Thoracic aorta (tissue), 1 donor: Measurements from ENCODE around the genes ISOC2, NAT14, SBK2, ZNF865, ZNF784 and CCDC106.

DNA sequence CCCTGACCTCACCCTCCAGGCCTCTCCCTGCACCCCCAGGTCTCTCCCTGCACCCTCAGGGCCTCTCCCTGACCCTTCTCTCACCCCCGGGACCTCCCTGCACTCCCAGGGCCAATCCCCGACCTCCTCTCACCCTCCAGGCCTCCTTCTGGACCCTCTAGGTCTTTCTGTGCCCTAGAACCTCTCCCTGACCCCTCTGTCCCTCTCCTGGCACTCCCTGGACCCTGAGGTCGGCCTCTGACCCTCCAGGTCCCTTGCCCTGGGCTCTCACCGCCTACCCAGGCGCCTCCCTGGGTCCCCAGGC lies 541 bp downstream of the KMT5C start:
- RAMPAGE, long total RNA: no peak

DNA sequence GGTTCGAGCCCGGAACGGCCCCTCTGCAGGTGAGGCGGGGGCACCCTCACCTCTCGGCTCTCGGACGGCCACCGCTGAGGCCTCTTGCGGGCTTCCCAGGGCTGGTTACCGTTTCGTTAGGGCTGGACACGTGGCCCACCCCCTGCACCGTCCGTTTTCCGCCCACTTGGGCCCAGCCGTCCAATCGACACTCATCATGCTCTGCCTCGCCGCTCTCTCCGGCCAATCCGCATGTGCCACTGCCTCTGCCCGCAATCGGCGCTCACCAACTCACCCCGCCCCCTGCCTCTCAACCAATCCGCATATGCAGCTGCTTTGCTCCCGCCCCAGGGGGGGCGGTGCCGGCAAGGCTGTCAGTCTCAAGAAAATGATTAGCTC lies at the start of gene ISOC2:
TSS of gene ISOC2 (minus strand) at position 118 of the 378 bp plus-strand sequence.
- RAMPAGE, long total RNA: start-site peak on the minus strand centred at position 102 of the sequence, 48 bp wide, 355 reads

DNA sequence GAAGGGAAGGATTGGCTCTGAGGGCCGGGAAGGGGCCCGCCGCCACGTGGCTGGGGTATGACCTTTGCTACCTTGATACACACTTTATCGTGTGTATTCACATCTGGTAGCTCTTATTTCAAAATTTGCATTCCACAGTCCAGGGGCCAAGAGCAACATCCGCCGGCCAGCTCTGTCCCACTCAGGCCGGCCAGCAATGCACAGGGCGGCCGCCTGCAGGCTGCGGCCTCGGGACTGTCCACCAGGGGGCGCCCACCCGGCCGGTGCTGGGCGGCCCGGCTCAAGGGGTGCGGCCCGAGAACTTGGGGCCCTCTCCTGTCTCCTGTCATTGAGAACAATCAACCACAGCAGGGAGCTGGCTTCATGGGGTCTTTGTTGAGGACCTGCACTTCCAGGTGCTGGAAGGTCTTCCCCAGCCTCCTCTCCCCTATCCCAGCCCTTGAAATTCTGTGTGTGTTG lies 3.2 kb upstream of the C19orf85 start:
- RAMPAGE, long total RNA: no peak

DNA sequence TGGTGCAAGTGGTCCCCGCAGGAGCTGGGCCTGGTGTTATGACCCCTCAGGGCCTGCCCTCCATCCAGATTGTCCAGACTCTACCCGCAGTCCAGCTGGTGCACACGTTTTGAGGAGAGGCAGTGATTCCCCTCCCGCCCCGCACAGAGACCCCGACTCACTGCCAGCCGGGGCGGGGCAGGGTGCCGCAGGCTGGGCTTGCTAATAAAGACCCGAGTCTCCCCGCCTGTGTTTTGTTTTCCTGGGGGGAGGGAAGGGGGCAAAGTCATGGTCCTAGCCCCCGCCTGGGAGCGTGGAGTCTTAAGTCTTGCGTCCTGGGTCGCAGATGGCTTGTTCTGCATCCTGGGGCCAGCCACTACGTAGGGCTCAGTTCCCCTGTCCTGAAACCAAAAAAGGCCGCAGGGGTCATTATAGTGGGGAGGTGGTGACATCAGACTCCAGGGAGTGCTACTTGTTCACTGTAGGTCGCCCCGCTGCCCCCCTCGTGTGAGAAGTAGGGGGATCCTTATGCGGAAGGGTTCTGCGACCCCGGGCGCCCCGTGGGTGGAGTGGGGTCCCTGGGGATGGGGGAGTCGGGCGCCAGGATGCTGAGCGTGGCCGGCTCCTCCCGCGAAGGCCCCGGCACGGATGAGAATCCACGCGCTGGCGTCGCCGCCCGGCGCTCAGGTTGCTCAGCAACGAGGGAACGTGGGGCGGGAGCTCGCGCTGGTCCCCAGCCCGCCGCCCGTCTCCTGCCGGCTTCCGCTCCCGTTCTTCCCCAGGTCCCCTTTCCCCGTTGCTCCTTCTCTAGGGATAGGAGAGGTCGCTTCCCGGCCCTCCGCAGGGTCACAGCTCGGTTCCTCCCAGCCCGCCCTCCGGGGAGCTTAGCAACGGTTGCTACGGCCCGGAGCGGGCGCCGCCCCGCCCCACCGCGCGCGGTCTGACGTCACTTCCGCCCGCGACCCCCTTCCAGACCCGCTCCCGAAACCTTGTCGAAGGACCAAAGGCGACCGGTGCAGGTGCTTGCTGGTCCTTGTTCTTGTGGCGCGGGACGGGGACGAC lies at the start of gene NAT14:
TSS of gene NAT14 (plus strand) at position 928 of the 1,041 bp plus-strand sequence.
- RAMPAGE, long total RNA: no peak

GRCh38 chr19:55493957-55494355 lies 5.7 kb downstream of the SSC5D start:
- RAMPAGE, long total RNA: no peak

DNA sequence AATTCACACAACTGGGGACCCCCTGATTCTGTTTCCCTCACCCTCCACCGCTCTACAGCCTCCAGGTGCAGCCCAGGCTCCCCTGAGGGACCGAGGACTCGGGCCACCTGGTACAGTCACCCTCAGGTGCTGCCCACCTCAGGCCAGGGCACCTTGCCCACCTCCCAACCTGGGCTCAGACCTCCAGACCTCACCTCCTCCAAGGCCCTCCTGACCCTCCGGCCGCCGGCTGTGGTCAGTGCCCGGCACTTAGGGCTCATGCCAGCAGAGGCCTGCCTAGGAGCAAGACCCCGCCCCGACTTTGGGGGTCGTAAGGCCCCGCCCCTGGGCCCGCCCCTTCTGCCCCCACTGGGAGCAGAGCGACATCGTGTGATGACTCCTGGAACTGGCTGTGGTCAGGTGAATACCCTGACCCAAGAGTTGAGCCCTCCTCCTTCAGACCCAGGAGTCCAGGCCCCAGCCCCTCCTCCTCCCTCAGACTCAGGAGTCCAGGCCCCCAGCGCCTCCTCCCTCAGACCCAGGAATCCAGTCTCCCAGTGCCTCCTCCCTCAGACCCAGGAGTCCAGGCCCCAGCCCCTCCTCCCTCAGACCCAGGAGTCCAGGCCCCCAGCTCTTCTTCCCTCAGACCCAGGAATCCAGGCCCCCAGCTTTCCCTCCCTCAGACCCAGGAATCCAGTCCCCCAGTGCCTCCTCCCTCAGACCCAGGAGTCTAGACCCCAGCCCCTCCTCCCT lies at the start of gene SBK2:
TSS of gene SBK2 (minus strand) at position 274 of the 732 bp plus-strand sequence.
- RAMPAGE, long total RNA: no peak

- RAMPAGE, long total RNA: no peak
These were observed 5.2 kb upstream of the ZNF579 start for GRCh38 chr19:55585591-55586411.

GRCh38 chr19:55597596-55598071 lies 1.7 kb downstream of the FIZ1 start:
- RAMPAGE, long total RNA: no peak

GRCh38 chr19:55604975-55605860 lies at the start of gene ZNF865:
Gene ZNF865, plus strand, starts transcription at chr19:55605647.
- RAMPAGE, long total RNA: no peak

DNA sequence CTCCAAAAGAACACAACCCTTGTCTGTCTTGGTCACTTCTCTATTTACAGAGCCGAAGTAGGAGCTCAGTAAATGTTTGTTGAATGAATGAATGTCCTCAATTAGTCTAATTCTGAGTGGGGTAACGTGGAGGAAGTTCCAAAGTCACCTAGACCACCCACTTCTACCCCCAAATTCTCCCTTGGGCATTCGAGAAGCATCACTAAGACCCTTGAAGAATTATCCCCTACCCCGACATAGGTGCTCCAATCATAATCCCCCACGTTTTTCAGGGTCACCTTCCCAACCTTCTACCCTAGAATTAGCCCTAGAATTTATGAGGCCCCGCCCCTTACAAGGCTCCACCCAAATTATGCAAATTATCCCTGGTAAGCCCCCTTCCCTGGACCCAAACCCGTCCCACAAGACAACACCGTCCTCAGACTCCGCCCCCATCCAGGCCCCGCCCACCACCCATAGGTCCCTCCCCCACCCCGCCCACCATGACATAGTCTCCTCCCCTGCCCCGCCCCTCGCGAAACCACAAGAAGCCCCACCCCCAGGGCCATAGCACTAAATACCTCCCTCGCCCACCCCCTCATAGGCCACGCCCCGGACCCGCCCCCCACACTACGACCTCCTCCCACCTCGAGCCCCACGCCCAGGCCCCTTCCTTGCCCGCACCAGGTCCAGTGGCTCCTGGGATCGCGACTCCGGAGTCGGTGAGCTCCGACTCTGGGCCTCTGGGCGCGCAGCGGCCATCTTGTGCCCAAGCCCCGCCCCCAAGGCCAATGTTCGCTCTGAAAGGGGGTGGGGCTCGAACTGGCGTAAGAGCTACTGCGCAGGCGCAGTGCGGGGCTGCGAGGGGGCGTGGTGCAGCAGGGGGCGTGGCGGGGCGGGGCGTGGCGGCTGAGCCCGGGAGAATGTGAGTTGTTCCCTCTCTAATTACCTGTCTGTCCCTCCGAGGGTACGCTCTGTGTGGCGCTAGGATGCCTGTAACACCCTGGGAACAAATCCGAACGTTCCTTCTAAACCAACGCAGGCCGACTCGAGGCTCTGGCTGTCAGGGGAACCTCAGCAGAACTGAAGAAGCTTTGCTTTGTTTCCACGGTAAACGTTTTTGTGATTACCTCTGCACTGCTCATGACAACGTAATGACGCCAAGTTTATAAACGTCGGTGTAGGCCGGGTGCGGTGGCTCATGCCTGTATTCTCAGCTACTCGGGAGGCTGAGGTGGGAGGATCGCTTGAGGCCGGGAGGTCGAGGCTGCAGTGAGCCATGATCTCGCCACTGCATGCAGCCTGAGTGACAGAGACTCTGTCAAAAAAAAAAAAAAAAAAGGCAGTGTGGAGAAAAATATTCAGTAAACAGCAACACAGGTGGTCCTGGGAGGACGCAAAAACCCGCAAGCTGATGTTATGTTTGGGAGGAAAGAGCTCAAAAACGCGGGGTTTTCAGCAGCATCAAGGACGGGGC lies at the start of gene ZNF784:
TSS of gene ZNF784 (minus strand) at position 746 of the 1,456 bp plus-strand sequence.
- RAMPAGE, long total RNA: start-site peak on the minus strand centred at position 743 of the sequence, 78 bp wide, 24 reads

GRCh38 chr19:55634769-55635876 lies 5.7 kb upstream of the ZNF580 start:
- RAMPAGE, long total RNA: start-site peak on the plus strand at chr19:55634974-55635054, 276 reads; start-site peak on the plus strand at chr19:55635375-55635449, 16 reads

GRCh38 chr19:55635877-55637031 lies 4.5 kb upstream of the ZNF580 start:
- RAMPAGE, long total RNA: start-site peak on the plus strand at chr19:55636501-55636545, 31 reads

DNA sequence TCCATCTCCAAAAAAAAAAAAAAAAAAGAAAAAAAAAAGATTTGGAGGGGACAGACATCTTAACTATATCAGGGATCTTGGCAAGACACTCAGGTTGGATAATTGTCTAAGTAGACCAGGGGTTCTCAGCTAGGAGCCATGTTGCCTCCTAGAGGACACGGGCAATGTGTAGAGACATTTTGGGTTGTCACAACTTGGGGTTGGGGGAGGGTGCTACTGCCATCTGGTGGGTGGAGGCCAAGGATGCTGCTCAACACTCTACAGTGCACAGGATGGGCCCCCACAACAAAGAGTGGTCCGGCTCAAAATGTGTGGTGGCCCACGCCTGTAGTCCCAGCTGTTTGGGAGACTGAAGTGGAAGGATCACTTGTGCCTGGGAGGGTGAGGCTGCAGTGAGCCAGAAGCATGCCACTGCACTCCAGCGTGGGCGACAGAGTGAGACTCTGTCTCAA lies 1.8 kb upstream of the ZNF580 start:
- RAMPAGE, long total RNA: no peak

DNA sequence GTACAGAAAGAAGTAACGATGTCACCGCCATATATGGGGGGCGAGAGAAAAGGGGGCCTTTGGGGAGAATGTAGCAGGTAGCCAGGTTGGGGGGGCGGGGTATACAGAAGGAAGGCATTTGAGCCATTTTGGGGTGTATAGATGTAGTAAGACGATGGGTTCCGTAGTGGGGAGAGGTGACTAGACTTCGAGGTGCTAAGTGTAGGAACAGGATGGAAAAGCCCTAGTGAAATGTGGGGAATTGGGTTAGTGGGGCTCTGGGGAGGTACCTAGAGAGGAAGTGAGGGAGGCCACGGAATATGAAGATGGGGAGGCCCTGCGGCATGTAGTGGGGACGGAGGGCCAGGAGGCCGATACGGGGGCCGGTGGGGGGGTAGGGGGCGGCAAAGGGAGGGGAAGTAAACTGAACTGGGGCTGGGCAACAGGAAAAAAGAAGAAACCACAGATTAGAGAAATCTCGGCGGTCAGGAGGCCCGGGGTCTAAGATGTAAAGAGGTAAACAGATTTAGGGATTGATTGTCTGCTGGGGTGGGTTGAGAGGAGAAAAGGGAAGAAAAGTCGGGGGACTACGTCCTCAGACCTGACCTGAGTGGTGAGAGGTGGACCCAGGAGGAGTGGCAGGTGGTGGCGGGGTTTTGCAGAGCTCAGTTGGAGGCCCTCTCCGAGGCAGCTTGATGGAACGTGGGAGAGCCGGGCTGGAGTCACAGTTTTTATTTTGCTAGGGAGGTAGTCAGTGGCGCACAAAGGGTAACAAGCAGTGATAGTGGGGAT lies 1.0 kb downstream of the ZNF580 start:
- RAMPAGE, long total RNA: no peak

DNA sequence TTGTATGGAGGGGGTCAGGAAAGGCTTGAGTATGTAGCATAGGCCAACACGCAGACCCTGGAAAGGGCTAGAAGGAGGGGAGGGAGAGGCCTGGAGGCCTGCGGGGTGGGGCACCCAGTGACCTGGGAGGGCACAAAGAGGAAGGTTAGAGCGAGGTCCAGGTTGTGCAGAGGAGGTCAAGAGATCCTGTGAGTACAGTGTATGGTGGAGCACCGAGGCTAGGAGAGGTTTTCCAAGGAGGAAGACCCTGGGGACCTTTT lies 610 bp downstream of the ZNF581 start:
- RAMPAGE, long total RNA: no peak

GRCh38 chr19:55647323-55647634 lies 733 bp upstream of the CCDC106 start:
- RAMPAGE, long total RNA: no peak

DNA sequence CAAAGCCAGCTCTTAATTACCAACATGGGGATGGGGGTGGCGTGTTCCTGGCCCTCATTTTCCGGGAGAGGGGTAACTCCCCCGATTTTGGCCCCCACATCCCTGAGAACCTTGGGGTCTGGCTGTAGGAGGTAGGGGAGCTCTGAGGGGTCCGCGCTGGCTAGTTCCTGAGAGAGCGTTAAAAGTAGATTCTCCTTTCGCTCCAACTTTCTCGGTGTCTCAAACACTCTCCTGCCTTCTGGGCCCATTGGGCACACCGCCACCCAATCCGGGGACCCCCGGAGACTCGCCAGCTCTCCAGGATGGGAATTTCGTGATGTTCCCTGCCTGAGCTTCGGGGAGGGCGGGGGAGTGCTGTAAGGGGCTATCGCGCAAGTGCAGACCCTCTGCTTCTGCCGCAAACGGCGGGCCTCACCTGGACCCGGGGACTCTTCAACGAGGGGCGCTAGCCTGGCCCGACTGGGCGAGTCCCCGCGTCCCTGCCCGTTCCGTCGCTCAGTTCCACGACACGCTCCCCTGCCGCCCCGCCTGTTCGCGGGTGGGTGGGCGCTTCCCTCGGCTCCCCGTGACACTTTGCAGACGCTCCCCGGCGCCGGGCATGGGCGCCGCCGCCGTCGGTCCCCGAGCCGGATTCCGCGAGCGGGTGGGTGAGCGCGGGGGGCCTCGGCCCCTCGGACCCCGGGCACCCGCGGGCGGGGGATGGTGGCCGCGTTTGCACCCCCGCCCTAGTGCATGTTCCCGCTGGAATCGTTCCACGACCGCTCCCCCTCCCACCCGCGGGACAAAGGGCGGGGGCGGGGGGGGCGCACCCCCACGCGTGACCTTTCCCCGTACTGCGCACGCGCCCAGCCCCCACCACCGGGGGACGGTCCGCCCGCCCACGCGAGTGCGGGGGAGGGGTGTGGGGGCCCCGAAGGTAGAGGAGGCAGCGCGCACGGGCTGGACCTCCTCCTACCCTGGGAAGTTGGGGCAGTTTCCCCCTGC lies at the start of gene CCDC106:
TSS of gene CCDC106 (plus strand) at position 578 of the 984 bp plus-strand sequence.
- RAMPAGE, long total RNA: start-site peak on the plus strand centred at position 603 of the sequence, 54 bp wide, 91 reads; start-site peak on the plus strand centred at position 900 of the sequence, 99 bp wide, 21 reads

GRCh38 chr19:55676380-55676835 lies 1.4 kb downstream of the EPN1 start:
- RAMPAGE, long total RNA: no peak

DNA sequence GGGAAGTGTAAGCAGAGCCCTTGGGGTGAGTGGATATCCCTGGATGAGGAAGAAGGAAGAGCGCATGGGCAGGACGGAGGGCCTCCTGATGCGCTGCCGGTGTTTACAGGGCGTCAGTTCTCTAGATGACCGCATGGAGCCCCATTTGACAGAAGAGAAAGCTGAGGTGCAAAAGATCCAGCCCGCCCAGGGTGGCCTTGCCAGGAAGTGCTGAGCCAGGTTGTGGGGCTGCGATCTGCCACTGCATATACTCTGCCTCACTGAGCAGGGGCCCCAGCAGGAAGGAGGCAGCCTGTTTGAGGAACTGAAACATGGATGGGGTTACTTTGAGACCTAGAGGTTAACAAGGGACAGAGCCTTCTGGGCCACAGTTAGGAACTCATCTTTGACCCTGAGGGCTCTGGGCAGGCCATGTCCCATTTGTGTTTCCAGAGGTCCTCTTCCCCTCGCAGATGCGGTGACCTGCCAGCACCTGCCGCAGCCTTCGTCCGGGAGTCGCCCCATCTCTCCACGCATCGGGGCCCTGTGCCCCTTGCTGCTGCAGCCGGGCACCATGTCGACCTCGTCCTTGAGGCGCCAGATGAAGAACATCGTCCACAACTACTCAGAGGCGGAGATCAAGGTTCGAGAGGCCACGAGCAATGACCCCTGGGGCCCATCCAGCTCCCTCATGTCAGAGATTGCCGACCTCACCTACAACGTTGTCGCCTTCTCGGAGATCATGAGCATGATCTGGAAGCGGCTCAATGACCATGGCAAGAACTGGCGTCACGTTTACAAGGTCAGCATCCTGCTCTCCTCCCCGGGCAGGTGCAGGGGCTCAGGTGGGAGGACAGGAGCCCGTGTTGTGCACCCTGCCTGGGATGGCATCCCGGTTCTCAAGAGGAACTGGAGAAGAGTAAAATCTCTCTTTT lies 3.3 kb downstream of the EPN1 start:
- RAMPAGE, long total RNA: no peak

DNA sequence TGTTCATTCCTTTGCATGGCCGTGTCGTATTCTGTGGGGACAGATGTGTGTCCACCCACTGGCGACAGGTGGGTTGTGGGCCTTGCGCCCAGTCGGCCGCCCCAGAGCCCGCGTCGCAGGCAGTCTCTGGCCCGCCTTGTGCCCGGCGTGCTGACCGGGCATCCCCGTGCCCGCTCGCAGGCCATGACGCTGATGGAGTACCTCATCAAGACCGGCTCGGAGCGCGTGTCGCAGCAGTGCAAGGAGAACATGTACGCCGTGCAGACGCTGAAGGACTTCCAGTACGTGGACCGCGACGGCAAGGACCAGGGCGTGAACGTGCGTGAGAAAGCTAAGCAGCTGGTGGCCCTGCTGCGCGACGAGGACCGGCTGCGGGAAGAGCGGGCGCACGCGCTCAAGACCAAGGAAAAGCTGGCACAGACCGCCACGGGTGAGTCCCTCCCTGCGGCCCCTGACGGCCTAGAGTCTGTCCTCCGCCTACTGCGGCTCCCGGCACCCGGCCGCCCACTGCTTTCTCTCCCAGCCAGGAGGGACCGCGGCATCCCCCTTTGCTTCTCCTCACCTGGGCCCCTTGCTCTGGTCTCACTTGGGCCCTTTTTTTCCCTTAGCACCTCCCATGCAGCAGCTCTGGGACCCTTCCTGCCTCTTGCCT lies 10.3 kb downstream of the EPN1 start:
- RAMPAGE, long total RNA: no peak